ENCODE results near the genes SYTL1, FGR and PHACTR4.

DNA sequence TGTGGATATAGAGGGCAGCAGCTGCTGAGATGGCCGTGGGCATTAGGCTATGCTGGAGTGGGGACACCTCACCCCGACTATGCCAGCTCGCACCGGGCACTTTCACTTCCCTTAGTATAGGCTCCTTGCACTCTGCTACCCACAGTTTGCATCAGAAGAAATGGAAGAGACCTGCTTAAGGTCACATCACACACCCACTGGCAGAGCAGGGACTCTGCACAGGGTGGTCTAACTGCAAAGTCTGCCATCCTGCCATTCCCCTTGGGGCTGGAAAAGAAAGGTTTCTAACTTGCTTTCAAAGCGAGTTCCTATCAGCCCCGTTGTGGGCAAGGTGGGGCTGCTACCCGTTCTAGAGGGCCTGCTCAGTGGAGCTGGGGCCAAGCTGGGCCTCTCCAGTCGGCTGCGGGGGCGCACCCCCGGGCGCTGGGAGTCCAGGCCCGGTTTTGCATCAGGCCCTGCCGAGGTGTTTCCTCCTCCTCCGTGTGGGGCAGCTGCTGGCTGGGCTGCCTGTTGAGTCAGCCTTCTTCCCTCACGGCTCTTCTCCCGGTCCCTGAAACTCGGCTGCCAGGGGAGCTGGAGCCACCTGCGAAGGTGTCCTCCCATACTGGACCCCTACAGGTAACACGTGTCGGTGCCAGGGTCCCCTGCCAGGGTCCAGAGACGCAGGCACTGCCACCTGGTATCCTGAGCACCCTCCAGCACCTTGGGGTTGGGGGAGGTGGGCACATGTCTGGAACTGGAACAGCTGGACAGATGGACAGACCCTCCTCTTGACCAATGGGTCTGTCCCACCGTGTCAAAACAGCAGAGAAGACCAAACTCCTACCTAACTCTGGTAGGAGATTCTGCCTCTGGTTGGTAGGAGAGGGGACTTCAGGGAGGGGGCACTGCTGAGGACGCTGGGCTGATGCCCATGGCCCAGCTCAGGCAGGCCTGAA lies at the start of gene SYTL1:
TSS of gene SYTL1 (plus strand) at position 490 of the 938 bp plus-strand sequence.
- RRBS: 0% methylated on average over 2 of the region's 24 CpGs

DNA sequence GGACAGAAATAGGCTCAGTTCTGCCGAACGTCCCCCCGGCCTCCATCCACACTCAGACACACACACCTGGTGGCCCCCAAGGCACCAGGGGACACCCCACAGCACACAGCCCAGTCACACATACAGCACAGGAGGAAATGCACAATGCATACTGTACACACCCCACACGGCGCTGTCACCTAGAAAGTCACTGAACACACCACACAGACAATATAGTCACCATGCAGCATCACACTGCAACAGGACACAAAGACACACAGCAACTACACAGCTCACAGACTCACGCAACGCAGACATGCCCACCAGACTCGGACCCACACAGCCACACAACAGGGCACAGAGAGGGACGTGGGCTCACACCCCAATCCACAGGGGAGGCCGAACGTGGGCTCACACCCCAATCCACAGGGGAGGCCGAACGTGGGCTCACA lies 664 bp downstream of the SYTL1 start:
- RRBS: no CpG with 5 or more reads among the region's 13 CpGs

GRCh38 chr1:27350294-27350946 lies 8.6 kb downstream of the SYTL1 start:
- RRBS: 4% methylated on average over 6 of the region's 40 CpGs

GRCh38 chr1:27358353-27358968 lies 8.3 kb downstream of the MAP3K6 start:
- RRBS: no CpG with 5 or more reads among the region's 19 CpGs

GRCh38 chr1:27361426-27362140 lies 5.2 kb downstream of the MAP3K6 start:
- RRBS: no CpG with 5 or more reads among the region's 11 CpGs

GRCh38 chr1:27436325-27436941 lies 44.0 kb downstream of the GPR3 start:
- RRBS: no CpG with 5 or more reads among the region's 3 CpGs

- RRBS: 3% methylated on average over 3 of the region's 10 CpGs
Observed at GRCh38 chr1:27490450-27490805, 461 bp upstream of the WASF2 start.

DNA sequence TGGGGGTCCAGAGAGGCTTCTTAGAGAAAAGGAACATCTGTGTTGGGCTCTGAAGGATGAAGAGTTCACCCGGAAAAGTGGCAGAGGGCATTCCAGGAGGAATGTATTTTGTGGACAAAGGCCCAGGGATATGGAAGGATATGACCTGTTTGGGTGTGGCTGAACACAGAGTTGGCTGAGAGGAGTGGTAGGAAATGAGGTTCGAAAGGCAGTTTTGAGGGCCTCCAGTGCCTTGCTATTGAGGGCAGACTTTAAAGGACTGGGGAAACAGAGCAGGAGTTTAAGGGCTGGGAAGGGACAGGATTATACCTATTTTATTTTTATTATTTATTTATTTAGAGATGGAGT lies 27.3 kb upstream of the WASF2 start:
- RRBS: no CpG with 5 or more reads among the region's 2 CpGs

DNA sequence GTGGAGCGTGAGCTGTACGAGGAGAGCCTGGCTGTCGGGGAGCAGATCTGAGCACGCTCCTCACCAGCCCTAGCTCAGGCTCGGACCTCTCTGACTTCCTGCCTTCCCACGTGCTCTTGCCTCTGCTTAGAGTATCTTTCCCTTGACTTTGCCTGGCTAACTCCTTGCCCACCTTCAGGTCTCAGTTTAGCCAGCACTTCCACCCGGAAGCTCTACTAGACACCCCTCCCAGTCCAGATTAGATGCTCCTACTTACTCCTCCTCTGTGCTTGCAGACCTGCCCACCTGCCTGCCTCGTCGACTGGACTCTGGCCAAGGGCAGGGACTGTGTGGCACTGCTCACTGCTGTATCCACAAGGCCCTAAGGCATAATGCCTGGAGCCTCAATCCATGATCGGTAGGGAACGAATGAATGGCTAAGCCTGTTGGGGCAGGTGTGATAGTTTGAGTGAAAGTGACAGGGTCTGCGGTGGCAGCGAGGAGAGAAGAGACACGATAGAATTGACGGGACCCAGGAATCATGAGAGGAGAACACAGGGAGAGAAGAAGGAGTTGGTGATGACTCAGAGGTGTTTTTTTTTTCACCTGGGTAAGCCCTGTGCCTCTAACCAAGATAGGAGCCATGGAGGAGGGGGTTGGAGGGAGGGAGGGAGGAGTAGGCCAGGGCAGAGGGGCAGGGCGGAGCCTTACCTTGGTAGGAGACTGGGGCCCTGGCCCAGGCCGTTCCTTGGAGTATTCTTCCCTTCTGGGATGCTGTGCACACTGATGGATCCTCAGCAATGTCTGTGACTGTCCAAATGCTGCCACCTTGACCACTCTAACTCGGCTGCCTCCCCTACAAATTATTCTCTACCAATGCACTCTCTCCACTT lies 28.3 kb upstream of the WASF2 start:
- RRBS: no CpG with 5 or more reads among the region's 18 CpGs

GRCh38 chr1:27609162-27610118 lies 5.5 kb upstream of the AHDC1 start:
- RRBS: no CpG with 5 or more reads among the region's 15 CpGs

DNA sequence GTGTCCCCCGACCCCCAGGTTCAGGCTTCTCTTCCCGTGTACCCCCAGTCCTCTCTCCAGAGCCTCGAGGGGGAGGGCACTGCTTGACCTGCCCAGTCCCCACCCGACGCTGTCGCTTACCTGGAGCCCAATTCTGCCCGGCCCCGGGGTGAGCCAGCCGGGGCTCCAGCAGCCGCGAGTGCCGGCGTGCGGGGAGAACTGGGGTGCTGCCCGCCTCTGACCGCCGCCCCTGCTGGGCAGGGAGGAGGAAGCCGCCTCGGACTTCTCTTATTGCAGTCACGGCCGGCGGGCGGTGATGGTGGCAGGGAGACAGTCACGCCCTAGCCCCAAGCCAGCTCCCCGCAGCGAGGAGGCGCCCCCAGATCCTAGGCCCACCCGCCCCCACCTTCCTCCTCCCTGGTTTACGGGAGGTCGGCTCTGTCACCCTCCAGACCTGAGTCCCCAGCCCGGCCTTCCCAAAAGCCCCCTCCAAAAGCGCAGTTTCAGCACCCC lies at the start of gene FGR:
TSS of gene FGR (minus strand) at position 241 of the 492 bp plus-strand sequence.
- RRBS: 22% methylated on average over 8 of the region's 32 CpGs

DNA sequence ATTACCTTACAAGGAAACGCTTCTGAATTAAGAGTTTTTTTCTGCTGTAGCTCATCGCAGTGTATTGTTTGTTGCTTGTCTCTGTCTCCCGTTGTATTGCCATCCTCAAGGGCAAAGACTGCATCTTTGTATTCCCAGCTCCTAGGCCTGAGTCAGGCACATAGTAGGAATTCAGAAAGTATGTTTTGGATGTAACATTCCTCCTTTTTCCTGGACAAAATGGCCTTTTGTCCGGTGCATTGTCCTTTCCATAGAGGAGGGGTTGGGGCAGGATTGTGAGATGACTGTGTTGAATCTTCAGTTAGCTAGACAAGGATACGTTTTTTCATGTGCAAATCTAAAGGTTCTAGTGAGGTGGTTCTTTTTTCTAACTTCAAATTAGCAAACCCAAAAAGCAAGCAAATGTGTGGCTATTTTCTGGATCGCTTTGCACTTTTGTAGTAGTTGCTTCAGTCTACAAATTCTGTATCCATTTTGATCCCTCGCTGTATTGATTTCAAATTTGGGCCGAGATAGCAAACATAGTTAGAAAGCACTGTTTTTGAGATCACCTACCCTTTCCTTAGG lies 1.0 kb downstream of the PPP1R8 start:
- RRBS: no CpG with 5 or more reads among the region's 8 CpGs

DNA sequence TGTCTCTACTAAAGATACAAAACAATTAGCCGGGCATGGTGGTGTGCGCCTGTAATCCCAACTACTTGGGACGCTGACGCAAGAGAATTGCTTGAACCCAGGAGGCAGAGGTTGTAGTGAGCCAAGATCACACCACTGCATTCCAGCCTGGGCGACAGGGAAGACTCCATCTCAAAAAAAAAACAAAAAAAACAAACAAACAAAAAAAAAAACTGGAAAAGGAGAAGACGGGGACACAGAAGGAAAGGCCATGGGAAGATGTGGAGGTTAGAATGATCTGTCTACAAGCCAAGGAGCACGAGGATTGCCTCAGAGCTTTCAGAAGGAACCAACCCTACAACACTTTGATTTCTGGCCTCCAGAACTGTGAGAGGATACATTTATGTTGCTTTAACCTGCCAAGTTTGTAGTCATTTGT lies 12.5 kb upstream of the THEMIS2 start:
- RRBS: no CpG with 5 or more reads among the region's 7 CpGs

GRCh38 chr1:27873623-27874175 lies 1.4 kb downstream of the THEMIS2 start:
- RRBS: no CpG with 5 or more reads among the region's 13 CpGs

- RRBS: no CpG with 5 or more reads among the region's 2 CpGs
Observed at GRCh38 chr1:27887638-27887955, 15.3 kb downstream of the THEMIS2 start.

- RRBS: no CpG with 5 or more reads among the region's 15 CpGs
Observed at GRCh38 chr1:28096138-28096708, 7.8 kb upstream of the EYA3 start.

DNA sequence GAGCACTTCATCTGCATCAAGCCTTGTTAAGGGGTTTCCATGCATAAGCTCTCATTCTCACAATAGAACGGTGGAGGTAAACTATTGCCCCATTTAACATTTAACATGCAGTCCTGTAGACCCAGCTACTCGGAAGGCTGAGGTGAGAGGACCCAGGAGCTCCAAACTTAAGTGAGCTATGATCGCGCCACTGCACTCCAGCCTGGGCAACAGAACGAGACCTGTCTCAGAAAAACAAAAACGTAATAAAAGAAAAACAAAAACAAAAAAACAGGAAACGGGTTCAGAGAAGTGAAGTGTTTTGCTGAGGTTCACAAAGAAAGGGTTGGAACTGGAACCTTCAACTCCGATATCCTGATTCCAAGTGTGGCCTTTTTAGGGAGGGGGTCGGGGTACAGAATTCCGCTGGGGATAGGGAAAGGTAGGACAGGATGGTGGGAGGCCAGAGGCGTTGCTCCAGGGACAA lies 11.6 kb upstream of the SESN2 start:
- RRBS: no CpG with 5 or more reads among the region's 11 CpGs

DNA sequence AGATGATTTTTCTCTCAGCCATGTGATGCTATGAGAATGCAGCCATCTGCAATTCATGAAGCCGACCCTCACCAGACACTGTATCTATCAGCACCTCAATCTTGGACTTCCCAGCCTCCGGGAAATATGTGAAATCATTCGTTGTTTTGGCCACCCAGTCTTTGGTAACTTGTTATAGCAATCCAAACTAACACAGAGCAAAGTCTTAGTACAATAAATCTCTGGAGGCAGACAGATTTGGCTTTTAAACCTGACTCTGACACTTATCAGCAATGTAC lies 5.2 kb upstream of the MED18 start:
- RRBS: no CpG with 5 or more reads among the region's 3 CpGs

DNA sequence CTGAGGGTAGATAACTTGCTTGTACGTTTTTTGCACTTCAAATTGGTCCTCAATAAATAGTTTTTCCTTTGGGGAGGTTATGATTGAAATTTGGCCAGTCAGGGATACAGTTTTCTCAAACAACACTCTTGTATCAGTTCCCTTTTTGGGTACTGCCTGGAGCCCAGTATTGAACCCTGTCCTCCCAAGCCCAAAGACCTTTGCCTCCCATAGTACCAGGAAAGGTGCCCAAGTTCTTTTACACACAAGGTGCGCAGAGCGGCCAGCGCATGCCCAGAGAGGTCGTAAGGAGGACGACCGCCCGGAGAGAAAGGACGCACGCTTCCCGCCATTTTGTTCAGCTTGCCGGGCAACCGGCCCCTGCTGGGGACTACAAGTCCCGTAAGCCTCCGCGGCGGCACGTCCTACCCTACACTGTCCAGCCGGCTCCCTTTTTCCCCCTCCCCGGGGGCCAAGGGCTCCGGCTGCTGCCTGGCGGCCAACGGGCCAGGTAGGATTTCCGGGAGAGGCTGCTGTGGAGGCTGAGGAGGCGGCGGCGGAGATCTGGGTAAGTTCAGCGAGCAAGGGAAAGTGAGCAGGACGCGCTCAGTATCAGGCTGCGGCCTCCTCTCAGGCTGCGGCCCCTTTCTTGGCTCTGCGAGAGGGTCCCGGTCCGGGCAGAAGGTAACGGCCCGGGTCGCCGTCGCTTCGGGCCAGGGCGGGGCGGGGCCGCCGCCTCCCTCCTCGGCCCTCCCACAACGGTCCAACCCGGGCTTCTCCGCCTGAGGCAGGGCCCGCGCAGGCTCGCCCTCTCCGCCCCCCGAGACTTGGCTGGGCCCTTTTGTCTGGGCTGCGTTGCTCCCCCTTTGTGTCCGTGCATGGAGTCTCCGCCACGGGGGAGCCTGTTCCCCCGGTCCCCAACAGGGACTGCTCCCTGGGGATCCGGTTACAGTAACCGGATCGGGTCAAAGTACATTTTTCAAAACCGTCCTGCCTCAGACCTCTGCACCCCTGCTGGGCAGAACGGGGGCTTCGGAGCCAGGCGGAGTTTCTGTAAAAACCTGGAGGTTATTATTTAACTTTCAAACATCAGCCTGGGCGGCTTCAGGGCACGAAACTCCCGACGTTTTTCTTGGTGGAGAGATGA lies at the start of gene PHACTR4:
TSS of gene PHACTR4 (plus strand) at position 462 of the 1,126 bp plus-strand sequence.
- RRBS: 2% methylated on average over 17 of the region's 70 CpGs